Hair follicular keratinocyte (primary cell): ENCODE measurements around a stretch of chr16.

DNA sequence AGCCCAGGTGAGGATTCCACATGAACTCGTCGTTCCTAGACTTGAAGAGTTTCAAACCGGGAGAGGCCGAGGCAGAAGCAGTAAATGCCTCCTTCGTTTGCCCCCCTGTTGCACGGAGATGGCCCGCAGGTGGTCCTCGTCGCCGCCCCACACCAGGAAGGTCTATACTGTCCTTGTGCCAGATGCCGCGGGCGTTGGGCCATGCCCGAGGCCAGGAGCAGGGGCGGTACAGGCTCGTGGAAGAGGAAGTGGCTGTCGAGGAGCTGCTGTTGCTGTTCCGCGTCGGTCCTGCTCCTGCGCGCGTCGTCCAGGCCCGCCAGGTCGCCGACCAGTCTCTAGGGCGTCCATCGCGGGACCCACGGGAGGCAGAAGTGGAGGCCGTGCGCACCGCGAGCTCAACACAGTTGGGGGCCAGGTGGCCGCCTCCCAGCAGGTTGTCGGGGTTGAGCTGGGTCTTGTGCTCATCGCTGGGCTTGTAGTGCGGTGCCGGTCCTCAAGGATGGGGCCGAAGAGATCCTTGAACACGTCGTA lies 12.9 kb upstream of the C16orf87 start:
- RAMPAGE, long total RNA, result no peak

- RAMPAGE, long total RNA, result no peak
Observed at GRCh38 chr16:46909442-46910114, 25.4 kb downstream of the GPT2 start.

- RAMPAGE, long total RNA, result no peak
Observed at GRCh38 chr16:46918460-46919529, 34.6 kb downstream of the GPT2 start.

DNA sequence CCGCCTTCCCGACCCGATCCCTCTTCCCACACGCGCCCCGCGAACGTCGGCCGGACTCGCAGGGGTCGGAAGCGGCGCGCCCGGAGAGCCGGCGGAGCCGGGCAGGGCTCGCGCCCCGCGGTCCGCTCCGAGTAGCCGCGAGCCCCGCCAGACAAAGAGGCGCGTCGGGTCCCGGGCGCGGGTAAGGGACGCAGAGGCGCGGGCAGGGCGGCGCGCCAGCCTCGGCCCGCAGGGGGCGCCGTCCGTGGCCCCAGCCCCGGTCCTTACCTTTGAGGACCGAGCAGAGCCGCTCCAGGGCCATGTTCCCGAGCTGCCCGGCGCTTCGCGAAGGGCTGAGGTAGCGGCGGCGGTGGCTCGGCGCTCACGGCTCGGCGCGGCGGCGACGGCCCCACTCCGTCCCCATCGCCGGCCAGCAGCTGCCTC lies 422 bp downstream of the NETO2 start:
- RAMPAGE, long total RNA, result no peak

GRCh38 chr16:47172845-47173261 lies 29.1 kb upstream of the NETO2 start:
- RAMPAGE, long total RNA, result no peak

DNA sequence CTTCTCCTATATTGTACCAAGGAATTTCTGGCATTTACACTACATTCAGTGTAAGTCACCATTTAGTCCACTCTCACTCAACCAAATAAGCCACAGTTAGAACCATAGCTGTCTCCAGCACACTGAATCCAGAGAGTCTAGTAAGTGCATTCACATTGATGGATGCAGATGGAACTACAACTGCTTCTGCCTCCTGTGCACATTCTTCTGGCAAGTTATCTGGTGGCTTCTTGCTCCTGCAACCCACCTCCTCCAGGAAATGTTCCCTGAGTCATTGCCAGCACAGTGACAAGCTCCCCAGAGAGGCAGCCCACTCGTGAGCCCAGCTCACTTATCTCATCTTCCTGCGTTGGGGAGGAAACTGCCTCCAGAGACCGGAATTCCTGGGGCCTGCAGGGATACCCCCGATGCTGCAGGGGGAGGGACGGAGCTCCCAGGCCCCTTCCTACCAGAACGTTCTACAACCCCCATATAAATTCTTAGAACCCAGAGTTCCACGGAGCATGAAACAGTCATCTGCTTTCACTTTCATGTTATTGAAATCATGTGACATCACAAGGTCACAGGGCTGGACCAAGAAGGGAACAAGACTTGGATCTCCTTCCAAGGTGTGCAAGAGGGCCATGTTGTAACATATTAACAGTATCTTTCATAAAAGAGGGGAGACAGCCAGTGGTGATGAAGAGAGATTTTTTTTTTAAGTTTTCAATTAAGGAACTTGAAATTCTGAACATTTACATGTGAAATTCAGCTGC lies 318.5 kb downstream of the PHKB start:
- RAMPAGE, long total RNA, result no peak

DNA sequence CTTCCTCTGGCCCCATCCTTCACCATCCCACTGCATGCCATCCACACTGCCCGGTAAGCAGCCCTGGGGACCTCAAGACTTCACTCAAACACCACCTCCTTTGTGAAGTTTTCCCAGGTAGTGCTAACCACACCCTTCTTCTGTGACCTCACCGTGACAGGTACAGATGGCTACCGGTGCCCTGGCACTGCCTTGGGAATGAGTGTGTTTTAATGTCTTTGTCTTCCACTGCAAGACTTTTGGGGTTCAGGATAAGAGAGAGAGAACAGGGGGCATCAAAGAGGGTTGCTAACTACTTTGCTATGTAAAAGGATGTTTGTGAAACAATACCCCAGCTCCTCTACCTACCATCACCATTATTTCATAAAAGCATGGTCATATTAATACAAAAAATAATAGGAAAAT lies 63.1 kb upstream of the SIAH1 start:
- RAMPAGE, long total RNA, result no peak

DNA sequence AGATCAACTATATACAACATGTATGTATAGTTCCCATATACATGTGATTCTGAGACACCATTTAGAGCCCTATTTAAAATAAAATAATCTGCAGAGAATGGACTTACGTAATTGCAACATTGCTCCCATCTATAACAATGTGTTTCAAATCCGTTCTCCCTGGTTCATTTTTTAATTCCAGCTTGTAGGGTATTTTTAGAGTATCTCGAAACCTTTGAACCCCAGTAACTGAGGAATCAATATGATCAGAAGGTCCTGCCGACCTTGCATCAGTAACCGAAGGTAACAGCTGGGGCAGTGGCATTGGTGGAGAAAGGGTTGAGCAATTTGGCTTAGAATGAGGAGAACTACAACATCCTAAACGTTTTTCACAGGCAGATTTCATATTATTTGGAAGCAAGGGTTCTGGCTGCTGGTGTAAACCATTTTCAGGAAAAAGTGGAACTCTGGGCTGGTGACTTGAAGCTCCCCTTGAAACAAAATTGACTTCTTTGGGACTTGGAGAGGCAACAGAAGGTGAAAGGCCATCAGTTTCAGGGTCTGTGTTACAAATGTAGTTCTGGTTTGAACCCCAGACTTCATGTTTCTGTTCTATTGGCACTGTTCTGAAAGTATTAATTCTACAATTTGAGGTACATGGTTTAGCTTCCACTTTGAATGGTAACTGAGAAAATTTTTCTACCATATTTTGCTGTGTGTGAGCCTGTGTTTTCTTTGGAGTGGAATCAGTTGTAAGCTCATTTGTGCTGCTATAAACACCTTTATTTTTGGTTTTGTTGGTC lies 49.1 kb downstream of the N4BP1 start:
- RAMPAGE, long total RNA, result no peak

- RAMPAGE, long total RNA, result no peak
Observed at GRCh38 chr16:48609238-48609359, 881 bp downstream of the N4BP1 start.

- RAMPAGE, long total RNA, result no peak
Observed at GRCh38 chr16:48611639-48612368, 1.8 kb upstream of the N4BP1 start.

DNA sequence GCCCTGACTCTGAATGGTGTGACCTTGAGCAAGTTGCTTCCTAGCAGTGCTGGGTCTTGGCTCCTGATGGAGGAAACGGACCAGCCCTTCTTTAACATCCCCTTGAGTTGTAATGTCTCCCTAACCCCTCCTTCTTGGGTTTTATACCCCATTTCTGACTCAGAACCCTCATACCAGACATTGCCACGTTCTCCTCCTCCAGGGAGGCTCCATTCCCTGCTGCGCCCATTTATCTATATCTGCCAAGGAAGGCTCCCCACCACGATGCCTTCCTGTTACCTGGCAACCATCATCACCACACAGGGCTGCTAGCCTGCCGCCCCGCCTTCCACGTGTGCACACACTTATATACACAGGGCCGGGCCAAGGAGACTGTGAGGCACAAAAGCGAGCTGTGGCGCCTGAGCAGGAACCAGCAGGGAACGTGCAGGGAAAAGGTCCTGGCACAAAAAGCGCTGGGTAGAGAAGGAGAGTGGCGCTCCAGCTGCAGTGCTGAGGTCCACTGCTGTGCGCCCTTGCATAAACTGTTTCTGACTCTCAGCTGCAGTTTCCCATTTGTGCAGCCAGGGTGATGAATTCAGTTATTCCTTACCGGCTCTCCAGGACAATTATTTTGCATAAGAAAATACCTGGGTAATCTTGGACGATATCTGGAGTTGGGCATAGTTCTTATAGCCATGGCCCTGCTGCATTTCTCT lies 261.8 kb downstream of the CBLN1 start:
- RAMPAGE, long total RNA, result no peak

GRCh38 chr16:49278810-49279617 lies 2.6 kb downstream of the CBLN1 start:
- RAMPAGE, long total RNA, result no peak

DNA sequence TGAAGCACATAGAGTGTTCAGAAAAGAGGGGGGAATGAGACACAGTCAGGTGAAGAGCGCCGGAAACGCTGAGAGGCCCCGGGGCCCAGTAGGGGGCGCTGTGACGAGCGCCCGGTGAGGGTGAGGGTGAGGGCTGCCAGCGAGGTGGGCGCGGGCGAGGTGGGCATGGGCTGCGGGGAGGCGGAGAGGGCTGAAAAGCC lies 91.2 kb downstream of the C16orf78 start:
- RAMPAGE, long total RNA, result no peak

DNA sequence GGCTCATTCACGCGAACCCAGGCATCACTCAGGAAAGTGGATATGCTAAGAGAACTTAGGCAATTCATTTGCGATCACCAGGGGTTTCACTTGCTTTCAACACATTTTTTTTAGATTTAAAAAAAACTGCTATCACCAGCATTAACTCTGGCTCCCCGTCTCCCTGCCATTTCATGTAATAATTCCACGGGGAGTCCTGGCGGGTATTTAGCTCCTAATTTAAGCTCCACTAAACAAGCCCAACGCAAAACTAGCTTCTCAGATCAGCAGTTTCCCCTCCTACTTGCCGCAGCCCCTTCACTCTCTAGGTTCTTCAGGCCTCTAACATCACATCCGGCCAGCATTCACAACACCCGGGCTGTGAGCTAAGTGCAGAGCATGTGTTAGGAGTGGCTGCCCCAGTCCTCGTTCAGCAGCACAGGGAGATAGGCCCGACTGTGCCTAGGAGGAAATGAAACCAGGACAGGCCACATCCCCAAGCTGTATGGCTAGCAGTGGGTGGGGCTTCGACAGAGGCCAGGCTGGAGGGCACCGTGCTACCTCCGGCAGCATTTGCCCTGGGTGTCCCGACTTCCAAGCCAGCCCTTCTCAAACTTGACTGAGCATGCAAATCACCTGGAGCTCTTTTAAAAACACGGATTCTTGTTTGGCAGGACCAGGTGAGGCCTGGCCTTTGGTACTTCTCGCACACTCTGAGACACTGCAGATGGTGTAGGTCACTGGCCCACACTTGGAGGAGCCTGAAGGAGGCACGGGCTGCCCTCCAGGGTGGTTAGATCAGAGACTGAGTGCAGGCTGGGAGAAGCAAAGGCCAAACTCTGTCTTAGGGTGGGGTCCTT lies 201.8 kb downstream of the C16orf78 start:
- RAMPAGE, long total RNA, result no peak

DNA sequence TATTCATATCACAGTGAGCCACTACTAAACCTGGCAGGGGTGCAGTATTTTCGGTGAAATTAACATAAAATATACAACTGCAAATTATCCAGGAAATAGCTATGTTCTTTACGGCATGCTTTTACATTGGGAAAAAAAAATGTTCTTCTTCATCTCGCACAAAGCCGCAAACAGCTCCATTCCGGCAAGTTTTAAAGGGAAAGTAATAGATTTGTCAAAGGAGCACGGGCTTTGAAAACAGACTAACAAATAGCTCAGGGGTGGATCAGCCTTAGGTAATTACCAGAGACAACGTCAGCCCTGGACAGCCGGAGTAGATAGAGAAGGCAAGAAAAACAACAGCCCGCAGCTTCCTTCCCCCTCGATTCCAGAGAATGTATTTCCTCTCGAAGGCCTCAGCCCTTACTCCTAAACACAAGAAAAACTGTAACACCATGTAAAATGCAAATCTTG lies 222.5 kb downstream of the C16orf78 start:
- RAMPAGE, long total RNA, result no peak

DNA sequence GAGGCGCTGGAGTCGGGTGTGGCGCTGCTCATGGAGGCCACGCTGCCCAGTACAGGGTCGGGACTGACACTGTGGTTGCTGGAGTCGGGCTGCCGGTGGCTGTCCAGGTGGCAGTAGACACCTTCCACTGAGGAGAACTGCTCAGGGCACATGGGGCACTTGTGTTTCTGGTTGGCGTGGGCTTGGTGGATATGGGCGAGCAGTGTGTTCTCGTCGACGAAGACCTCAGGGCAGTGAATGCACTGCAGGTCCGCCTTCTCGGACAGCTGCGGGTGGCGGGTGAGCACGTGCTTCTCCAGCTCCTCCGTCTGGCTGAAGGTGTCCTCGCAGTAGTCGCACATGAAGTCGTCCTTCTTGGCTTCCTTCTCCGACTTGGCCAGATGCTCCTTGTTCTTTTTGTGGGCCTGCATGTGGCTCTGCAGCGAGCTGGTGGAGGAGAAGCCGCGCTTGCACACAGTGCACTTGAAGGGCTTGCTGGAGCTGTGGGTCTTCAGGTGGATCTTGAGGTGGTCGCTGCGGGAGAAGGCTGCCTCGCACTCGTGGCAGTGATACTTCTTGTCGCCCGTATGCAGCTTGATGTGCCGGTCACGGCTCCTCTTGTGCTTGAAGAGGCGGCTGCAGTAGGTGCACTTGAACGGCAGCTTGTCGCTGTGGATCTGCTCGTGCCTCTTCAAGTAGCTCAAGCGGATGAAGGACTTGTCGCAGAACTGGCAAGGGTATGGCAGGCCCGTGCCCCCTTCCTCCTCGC lies 217.7 kb downstream of the ZNF423 start:
- RAMPAGE, long total RNA, result no peak

DNA sequence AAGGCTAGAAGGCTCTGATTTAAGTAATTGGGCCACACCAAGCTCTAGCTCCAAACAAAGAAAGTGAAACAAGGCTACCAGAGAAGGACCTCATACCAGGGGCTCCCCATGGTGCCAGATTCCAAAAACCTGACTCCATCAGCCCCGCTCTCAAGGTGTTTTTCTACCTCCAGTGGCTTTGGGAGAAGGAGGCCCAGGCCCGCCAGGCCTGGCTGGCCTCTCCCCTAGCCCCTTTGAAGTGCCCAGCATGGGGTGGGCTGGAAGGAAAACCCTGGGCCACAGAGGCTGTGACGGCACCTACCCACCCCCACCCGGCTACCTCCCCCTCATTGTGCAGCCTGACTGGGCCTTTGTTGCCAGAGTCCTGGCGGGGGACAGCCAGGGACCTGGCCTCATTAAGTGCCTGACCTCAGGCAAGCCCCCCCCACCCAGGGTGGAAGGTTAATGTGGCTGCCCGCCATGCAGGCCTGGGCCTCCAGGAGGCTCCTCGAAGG lies 159.5 kb downstream of the ZNF423 start:
- RAMPAGE, long total RNA, result no peak

DNA sequence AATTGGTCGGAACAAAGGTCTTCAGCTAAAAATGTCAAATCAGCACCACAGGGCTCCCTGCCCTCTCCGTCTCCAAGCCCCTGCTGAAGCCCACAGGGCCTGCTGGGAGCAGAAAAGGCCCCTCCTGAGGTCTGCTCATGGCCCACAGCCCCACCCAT lies 155.7 kb downstream of the ZNF423 start:
- RAMPAGE, long total RNA, result no peak

- RAMPAGE, long total RNA, result no peak
Observed at GRCh38 chr16:49828824-49829458, 27.0 kb downstream of the ZNF423 start.

DNA sequence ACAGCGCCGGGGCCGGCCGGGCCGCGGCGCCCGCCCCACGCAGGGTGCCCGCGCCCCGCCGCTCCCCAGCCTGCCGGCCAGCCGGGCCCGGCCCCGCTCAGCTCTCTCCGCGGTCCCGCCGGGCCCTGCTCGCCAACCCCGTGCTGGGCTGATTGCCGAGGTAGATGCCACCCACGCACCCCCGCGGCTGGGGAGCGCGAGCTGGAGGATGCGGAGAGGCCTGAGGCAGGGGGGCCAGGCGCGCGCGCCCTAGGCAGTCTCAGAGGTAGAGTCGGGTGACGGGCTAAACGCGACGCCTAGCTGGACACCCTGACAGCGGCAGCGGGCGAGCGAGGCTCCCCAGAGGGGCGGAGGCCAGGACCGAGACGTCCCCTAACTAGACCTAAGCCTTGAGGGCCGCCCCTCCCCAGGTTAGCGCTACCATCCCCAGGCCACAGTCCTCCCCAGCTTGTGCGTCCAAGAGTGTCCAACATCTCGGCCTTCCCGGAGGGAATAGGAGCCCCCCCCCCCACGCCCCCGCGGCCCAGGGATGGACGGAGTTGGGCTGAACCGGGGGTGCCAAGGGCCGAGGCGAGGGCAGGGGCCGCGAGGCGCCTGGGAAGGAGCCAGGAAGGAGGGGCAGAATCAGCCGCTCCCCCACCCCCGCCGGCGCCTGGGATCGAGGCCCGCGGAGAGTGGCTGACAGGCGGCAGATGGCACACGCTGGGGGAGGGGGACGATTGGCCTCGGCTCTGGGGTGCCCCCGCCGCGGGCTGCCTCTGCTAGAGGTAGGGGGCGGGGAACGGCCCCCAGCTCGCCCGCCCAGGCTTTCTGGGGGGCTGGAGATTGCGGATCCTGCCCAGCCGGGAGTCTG lies 2.5 kb upstream of the ZNF423 start:
- RAMPAGE, long total RNA, result no peak